Penis (tissue), 1 donor: ENCODE results near the gene CNTN4.

- PRO-cap, result bidirectional peak, plus-strand start at chr3:2098813, minus-strand start at chr3:2098656
Measured at GRCh38 chr3:2098338-2099038, at the start of gene CNTN4. CNTN4 (plus strand) TSS chr3:2098866.

DNA sequence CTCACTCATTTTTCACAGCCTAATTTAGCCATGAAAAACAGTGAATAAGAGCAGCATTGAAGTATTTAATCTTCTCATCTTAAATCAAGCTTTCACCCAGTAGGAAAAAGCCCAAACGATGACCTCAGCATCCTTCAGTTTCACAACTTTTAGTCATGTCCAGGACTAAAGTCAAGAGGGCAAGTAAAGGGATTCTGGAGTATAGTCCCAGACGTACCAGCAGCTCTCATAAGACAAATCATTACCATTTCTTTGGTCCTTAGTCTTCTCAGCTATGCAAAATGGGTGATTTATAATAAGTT lies 237.3 kb downstream of the IL5RA start:
- PRO-cap, result no peak

DNA sequence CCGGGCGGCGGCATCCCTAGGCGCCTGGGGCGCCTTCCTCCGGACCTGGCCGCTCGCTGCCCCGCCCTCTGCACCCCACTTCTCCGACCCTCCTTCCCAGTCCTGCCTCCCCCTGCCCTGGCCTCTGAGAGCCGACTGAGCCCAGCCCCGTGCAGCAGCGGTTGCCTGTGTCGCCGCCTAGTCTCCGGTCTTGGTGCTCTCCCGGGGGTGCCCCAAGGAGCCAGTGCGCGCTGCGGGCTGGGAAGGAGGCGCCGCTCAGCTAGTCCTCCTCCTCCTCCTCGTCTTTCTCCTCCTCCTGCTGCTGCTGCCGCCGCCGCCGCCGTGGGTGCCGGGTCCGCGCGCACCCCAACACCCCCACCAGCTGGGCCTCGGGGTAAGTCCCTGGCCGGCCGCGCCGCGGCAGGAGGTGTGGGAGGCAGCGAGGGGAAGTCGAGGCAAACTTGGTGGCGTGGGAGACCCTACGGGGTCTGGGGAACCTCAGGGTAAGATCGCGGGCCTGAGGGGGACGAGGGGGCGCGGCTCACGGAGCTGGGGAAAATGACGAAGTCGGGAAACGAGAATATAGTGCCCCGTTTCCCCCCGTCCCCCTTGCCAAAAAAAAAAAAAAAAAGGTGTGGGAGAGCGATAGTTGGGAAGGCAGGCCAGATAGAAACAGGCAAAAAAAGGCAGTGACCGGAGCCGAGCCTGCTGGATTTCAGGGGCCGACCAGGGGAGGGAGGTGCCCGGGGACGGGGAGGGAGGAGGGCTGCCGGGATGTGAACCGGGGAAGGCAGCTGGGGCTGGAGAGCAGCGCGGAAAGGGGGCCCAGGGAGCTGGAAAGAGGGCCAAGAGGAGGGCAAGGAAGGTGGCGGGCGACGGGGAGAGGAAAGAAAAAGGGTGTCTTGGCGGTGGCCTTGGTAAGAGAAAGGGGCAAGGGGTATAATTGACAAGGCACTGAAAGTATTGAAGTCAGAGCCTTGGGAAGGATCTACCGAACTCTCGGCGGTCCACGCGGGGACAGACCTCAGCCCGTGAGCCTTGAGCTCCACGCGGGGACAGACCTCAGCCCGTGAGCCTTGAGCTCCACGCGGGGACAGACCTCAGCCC lies 659 bp downstream of the LRRN1 start:
- PRO-cap, result no peak

DNA sequence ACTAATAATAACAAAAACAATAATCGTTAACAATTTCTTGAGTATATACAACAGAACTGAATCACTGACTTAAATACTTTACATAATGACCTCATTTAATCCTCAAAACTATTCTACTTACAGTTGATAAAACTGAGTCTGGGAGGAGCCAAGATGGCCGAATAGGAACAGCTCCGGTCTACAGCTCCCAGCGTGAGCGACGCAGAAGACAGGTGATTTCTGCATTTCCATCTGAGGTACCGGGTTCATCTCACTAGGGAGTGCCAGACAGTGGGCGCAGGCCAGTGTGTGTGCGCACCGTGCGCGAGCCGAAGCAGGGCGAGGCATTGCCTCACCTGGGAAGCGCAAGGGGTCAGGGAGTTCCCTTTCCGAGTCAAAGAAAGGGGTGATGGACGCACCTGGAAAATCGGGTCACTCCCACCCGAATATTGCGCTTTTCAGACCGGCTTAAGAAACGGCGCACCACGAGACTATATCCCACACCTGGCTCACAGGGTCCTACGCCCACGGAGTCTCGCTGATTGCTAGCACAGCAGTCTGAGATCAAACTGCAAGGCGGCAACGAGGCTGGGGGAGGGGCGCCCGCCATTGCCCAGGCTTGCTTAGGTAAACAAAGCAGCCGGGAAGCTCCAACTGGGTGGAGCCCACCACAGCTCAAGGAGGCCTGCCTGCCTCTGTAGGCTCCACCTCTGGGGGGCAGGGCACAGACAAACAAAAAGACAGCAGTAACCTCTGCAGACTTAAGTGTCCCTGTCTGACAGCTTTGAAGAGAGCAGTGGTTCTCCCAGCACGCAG lies 163.9 kb downstream of the LRRN1 start:
- PRO-cap, result no peak

DNA sequence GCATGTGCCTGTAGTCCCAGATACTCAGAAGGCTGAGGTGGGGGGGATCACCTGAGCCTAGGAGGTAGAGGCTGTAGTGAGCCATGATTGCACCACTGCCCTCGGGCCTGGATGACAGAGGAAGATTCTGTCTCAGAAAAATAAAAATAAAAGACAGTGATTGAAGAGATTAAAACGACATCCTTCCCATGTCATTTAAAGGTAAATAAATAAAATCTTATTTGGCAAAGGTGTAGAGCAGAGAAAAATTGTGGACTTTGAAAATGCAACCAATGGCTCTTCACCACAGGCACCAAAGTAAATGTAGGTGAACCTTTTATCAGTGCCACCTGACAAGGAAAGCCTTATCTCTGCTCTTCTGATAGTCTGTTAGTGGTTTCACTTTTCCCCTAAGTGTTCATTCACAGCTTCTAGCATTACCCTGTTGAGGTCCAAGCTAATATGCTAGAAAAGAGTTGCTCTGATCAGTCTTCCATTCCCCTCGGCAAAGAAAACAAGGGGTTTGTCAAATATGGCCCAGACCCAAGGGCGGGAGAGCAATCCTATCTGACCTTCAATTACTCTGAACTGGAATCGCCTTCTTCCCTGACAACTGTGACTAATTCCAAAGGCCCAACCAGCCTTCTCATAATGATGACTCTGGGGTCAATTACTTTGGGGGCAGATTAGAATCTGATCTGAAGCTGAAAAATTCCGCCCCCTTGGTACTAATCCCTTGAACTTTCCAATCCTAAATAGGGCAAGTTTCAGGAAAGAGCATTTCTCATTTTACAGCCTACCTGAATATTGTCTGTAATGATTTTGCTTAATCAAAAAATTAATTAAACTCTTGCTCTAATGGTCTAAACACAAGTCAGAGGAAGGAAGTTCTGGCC lies 52.3 kb downstream of the SETMAR start:
- PRO-cap, result no peak

DNA sequence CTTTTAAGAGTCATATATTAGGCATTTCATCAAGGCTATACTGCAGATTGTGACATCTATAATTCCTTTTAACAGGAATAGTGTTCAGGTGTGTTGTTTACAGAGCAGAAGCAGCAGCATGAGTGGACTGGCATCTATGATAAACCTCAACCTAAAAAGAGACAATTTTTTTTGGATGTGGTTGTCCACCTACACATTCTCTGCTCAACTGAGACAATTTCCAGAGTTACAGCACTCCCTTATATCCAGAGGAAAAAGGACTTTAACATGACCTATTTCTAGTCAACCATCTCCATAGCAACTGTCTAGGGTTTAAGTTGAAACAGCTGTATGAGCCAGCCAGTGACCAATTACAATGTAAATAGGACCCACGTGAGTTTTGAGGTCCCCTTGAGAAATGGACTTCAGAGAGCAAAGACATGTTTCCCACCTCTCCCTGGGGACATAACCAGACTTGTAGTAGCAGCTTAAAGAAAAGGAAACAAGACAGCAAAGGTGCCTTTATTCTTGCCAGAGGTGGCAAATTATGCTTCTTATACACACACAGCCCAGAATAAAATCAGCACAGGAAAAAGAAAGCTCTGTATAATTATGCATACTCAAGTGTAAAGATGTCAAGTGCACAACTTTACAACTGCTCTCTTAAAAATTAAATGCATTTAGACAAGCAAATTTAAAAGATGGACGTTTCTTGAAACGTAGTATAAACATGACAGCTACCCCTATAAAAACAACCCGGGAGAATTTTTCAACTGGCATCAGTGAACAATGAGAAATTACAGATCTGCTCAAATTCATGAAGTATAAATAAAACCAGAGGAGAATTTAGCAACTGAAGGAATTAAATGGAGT lies 40.3 kb downstream of the SUMF1 start:
- PRO-cap, result no peak

- PRO-cap, result no peak
Measured at GRCh38 chr3:4494303-4495374, 1.5 kb downstream of the ITPR1 start.

DNA sequence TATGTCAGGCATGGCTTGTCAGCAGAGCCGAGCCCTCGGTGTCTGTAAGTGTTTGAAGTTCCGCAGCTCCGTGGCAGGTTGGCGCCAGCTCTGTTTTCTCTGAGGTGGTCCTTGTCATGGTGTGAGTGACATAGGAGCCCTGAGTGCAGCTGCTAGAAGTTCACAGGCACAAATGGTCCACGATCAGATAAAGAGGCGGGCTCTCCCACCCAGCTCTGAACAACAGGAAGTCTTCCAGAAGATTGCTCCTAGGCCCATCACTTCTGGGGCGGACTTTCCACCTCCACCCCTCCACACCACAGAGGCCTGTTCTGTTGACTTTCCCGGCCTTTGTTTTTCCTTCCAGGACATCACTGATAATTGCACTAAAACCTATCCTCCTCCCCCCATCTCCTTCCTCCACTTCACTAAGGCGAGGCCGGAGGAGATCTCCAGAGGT lies 19.8 kb downstream of the ITPR1 start:
- PRO-cap, result no peak

- PRO-cap, result no peak
Measured at GRCh38 chr3:4548641-4549327, 55.6 kb downstream of the ITPR1 start.

GRCh38 chr3:4582632-4583015 lies 89.5 kb downstream of the ITPR1 start:
- PRO-cap, result no peak

- PRO-cap, result no peak
Measured at GRCh38 chr3:4584034-4584905, 91.1 kb downstream of the ITPR1 start.

DNA sequence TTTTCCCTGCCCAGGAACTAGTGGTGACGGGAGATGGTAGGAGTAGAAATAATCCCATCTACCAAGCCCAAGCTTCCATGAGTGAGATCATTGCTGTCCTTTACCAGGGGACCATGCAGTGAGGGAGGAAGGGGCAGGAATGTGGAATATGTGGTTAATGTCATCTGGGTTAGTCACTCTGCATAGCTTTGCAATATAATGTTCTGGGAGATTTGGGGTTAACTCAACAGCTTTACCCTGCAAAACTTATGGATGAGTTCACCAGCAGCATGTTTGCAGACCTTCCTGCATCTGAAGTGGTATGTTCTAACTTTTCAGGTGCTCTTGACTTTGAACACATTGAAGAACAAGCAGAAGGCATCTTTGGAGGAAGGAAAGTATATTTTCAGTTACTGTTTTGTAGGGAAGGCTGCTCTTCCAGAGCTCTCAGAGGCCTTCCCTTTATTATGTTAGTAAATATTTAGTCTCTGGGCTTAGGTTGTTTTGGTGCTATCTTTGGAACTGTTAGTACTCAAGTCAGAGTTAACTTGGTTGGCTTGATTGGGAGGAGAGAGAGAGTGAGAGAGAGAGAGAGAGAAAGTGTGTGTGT lies 188.0 kb downstream of the ITPR1 start:
- PRO-cap, result no peak

- PRO-cap, result no peak
Measured at GRCh38 chr3:4729374-4729707, 236.2 kb downstream of the ITPR1 start.

- PRO-cap, result no peak
Measured at GRCh38 chr3:4736026-4736980, 242.9 kb upstream of the BHLHE40 start.

GRCh38 chr3:4740062-4740746 lies 239.0 kb upstream of the BHLHE40 start:
- PRO-cap, result no peak

DNA sequence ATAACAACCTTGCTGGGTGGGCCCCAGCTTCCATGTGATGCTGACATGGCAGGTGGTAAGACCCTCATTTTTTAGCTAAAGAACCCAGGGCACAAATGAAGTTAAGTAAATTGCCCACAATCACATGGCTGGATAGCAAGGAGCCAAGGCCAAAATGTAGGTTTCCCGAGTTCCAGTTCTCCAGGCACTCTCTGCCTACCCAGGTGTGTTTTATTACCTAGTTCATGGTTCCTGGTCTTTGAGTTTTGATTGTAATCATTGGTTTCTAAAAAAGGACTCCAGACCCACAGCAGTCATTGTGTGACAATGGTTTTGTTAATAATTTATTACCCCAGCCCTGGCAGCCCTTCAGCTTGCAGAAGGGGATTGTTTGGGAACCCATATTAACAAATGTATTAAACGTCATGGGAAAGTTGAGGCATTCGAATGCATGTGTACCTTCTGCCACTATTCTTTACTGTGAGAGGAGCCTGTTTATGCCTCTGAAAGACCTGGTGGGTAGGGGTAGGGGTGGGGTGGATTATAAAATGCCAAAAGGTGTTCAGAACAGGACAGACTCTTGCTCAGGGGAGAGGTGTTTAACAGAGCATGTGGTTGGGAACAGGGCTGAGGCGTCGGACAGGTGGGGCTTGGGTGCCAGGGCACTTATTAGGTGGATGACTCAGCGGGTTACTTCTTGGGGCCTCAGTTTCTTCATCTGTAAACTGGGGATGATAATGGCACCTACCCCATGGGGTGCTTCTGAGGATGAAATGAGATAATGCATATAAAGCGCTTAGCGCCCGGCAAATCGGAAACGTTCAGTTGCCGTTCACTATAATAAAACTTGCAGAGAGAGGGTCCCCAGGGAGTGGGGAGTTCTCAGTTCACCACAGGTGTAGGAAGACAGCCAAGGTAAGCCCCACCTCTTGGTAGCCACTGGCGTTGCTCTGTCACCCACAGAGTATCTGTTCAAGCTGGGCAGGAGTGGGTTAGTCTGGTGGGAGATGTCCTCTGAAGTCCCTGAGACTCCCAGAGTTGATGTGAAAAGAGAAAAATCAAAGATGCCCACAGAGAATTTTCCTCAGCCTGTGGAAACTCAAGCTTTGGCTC lies 221.9 kb upstream of the BHLHE40 start:
- PRO-cap, result no peak

DNA sequence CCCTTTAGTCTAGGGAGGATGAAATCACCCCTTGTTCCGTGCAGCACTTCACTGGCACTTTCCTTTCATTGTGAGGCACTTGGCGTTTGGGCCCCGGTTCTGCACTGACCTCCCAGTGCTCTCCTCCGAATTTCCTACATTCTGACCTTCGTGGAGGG lies 152.7 kb upstream of the BHLHE40 start:
- PRO-cap, result no peak

- PRO-cap, result no peak
Measured at GRCh38 chr3:4877306-4877871, 101.8 kb upstream of the BHLHE40 start.

- PRO-cap, result no peak
Measured at GRCh38 chr3:4982709-4983214, 3.5 kb downstream of the BHLHE40 start.

GRCh38 chr3:4993156-4993760 lies 14.0 kb downstream of the BHLHE40 start:
- PRO-cap, result unidirectional peak, plus-strand start at chr3:4993497